A673 (cell line): ENCODE measurements around the genes POM121 and MLXIPL.

DNA sequence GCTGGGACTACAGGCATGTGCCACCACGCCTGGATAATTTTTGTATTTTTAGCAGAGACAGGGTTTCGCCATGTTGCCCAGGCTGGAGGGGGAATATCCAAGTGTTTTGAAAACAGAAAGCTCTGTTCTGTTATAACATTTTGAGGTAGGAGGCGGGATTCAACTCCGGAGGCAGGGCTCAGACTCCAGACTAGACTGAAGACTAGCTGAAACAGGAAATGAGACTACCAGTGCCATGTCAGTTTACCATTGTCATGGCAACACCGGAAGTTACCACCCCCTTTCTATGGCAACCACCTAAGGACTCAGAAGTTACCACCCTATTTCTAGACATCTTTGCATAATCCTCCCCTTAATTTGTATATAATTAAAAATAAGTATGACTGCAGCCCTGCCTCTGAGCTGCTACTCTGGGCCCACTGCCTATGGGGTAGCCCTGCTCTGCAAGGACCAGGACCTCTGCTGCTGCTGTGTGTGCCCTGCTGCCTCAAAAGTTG is 1069.0 kb upstream of the AUTS2 start:
- PRO-cap, result no peak

DNA sequence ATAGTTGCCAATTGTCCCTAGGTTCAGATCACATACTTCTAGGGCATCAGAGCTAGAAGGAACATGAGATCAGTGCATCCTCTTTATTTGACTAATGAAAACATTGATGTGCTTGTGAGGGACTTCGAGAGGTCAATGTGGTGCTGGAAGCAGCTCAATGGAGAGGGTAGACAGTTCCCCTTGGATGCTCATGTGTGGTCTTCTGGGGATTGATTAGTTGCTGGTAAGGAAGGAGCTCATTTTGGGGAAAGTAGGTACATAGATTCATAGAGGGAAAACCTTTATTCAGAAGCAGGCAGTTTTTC is 103.6 kb downstream of the AUTS2 start:
- PRO-cap, result no peak

DNA sequence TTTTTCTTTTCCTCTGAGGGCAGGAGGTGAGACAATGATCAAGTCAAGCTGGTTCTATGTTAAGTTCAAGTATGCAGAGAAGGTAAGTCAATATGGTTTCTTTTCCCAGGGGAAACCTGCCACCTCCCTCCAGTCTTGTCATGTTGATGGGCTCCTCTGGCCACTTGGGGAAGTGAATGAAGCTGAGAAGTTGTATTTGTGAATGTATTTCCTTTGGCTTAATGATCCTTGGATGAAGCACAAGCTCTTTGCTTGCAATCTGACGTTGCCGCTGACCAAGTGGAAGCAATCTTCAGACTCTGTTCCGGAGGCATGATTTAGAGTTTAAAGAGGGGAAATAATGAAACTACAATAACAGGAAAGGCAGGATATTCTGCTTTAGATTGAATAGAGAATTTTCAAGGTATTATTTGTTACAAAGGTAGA is 369.5 kb downstream of the AUTS2 start:
- PRO-cap, result no peak

- PRO-cap, result no peak
These were observed 715.4 kb upstream of the GALNT17 start for GRCh38 chr7:70416561-70416965.

DNA sequence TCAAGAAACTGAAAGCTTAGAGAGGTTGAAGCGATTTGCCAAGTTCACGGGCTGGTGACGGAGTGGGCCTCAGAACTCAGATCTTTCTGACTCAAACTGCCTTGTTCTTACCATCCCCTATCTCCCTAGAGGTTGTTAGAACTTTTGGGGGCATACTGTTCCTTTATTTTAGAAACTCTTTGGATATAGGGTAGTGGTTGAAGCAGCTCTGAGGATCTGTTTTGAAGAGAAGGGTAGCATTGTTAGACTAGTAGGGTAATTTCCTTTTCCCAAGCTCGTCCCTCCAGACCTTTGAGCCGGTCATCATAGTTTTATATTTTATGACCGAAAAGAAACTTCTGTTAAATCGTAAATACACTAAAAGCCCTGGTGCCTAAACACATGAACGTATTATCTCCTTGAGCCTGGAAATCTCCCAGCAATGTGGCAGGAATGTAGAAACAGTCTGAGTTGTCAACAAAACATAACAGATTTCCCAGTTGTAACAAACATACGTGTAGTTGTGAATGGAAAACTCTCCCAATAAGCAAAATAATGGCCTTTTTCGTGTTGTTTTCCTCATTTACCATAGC is 541.6 kb upstream of the GALNT17 start:
- PRO-cap, result no peak

- PRO-cap, result no peak
These were observed 471.9 kb upstream of the GALNT17 start for GRCh38 chr7:70660144-70660382.

DNA sequence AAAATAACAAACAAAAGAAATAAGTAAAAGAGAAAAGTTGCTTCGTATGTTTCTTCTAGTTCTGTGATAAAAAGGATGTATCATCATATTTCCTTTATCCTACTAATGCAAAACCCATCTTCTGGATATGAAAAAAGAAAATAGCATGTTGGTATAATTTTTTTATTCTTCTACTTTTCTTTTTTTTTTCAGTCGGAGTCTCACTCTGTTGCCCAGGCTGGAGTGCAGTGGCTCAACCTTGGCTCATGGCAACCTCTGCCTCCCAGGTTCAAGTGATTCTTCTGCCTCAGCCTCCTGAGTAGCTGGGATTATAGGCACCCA is 14.5 kb upstream of the GALNT17 start:
- PRO-cap, result unidirectional peak, plus-strand start at position 179 of the sequence

DNA sequence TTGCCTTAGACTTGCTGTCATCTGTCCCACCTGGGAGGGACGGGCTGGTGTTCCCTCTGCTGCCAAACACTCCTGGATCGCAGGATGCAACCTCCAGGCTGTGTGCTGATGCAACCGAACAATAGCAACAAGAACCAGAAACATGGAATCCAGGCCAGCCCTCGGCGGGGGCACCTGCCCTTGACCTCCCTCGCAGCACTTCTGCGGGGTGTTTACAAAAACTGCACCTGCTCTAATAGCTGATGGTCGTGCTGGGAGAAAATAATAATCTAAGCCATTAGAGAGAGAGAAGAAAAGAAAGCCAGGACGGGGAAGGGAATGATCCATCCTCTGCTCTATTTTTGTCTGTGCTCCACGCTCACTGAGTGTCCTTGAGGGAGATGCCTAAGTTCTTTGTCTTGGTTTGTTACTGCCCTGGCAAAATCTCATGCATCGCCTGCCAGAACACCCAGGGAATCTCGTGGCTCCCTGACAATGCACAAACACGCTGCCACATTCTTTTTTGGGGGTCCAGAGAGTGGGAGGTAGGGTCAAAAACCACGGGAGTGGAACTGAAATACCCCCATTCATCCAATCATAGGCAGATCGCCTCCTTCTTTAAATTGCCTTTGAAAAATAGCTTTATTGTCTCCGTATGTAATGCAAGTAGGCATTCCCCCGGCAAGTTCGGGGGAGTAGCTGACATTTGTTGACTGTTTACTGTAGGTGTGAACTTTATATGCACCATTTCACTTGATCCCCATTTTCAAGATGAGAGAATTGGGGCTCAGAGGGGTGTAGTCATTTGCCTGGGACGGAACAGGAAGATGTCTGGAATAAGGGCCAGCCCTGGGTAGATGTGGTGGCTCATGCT is 104.8 kb downstream of the GALNT17 start:
- PRO-cap, result no peak

DNA sequence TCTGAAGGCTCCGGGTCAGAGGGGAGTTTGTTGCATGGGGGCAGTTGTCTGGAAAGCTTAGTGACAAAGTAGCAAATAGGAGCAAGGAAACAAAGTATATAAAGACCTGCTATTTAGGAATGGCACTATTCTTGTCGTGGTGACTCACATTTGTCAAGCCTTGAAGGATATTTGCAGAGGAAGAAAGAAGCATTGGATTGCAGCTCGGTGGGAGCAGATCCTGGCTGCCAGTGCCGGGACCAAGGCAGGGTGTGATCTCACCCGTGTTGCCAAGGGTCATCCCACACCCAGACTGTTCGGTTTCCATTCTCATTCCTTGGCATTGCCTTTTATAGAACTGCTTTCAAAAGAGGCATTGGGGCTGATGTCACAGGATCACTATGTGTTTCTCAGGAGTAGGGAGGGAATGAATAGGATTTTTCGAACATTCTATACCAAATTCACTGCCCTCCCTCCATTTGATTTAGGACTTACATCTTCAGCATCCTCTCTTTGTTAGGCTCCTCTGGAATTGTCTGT is 176.2 kb downstream of the GALNT17 start:
- PRO-cap, result no peak

DNA sequence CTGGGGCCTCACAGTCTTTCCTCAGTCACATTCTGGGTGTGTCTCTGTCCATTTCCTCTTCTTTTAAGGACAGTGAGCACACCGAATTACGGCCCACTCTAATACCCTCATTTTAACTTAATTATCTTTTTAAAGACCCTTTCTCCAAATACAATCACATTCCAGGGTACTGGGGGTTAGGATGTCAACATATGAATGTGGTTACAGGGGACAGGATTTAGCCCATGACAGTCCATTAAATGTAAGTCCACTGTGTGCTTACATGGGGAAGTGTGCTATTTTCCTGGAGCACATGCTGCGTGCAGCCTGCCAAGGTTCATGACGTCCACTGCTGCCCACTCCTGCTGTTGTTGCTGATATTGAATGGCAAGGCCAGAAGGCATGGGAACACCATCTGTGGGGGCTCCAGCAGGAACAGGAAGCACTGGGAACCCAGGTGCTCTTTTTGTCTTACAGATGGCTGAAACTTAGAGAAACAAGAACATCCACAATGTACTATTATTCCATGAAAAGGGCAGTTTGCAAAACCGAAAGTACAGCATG is 365.5 kb downstream of the GALNT17 start:
- PRO-cap, result no peak

GRCh38 chr7:72828406-72828605 is 306 bp upstream of the TYW1B start:
- PRO-cap, result bidirectional peak, plus-strand start at chr7:72828472, minus-strand start at chr7:72828182

- PRO-cap, result bidirectional peak, plus-strand start at chr7:72924761, minus-strand start at chr7:72924619; bidirectional peak, plus-strand start at chr7:72925121, minus-strand start at chr7:72924985
These were observed at the start of gene POM121 for GRCh38 chr7:72924336-72925288. TSS of gene POM121 (plus strand) at chr7:72925095.

DNA sequence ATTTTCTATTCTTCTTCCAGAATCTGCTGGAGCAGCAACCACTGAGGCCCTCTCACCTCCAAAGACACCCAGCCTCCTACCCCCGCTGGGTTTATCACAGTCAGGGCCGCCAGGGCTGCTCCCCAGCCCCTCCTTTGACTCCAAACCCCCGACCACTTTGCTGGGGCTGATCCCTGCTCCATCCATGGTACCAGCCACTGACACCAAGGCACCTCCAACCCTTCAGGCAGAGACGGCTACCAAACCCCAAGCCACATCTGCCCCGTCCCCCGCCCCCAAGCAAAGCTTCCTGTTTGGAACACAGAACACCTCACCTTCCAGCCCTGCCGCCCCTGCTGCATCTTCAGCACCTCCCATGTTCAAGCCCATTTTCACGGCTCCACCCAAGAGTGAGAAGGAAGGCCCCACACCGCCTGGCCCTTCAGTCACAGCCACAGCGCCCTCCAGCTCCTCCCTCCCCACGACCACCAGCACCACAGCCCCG is 17.0 kb downstream of the POM121 start:
- PRO-cap, result no peak

- PRO-cap, result no peak
These were observed 72.7 kb downstream of the NSUN5 start for GRCh38 chr7:73235949-73236306.

DNA sequence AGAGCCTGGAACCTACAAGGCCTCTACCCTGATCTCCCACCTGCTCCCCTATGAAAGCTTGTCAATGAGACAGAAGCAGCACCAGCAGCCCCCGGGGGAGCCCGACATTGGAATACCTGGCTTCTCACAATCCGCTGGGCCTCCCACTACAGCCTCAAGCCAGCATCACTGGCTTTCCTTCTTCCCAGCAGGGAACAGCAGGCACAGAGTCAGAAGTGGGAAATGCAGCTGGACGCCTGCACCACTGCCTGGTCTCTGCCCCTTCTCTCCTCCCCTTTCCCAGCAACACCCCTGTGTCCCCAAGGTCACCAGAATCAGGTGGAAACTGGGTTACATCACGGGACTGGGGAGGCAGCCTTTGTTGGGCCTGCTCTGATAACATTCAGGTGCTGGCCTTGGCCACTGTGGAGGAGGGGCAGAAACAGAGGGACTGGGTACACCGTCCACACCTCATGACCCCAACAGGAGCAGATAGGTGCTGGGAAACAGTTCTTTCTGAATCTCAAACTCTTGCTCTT is 2.5 kb downstream of the TRIM50 start:
- PRO-cap, result no peak

- PRO-cap, result no peak
These were observed 2.6 kb downstream of the FZD9 start for GRCh38 chr7:73436110-73436552.

GRCh38 chr7:73441286-73442159 is 7.9 kb downstream of the FZD9 start:
- PRO-cap, result no peak

DNA sequence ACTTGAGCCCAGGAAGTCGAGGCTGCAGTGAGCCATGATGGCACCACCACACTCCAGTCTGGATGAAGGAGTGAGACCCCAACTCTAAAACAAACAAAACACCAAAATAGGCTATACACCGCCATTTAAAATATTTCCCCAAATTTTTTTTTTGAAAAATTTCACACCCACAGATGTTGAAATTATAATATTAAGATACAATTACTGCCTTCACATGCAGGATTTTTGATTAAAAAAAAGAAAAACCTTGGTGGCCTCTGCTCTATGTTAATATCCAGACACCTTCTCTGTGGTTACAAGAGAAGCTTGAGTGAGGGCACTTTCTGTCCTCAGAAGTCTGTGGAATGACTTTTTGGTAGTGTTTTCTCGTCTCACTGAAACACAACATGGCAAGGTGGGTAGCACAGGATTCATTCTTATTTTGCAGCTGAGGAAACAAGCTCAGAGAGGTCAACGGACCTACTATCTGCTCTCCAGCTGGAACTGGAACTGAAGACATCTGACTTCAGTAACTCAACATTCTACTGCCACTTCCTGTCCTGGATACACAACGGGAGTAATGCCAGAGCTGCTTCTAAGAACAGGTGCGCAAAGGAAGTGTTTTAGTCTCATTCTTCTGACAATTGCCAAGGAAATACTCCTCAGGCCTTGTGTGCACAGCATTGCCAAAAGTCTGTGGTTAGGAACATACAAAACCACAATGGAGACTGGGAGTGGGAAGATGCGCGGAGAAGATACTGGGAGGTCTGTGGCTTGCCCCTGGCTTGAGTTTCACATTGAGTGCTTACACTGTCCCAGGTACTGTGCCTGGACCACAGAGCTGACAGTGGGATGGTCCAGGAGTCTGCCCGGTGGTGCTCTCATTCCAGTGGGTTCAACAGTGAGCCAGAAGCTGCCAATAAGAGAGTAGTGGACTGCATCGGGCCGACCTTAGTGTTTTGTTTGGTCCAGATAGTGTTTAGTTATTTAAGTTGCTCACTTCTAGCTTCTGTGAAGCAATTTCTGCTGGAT is 10.2 kb upstream of the BCL7B start:
- PRO-cap, result no peak

DNA sequence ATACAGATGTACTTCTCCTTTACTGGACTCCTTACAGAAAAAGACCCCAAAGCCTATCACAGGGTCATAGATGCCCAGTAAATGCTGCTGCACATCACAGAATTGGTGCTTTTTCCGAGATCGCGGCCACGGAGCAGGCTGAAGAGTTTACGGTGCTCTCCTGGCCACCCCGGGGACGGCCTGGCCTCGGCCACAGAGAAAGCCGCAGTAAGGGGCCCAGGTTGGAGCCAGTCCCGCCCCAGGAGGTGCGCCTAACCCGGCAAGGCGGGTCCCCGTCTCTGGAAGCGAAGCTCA is 442 bp downstream of the TBL2 start:
- PRO-cap, result no peak

DNA sequence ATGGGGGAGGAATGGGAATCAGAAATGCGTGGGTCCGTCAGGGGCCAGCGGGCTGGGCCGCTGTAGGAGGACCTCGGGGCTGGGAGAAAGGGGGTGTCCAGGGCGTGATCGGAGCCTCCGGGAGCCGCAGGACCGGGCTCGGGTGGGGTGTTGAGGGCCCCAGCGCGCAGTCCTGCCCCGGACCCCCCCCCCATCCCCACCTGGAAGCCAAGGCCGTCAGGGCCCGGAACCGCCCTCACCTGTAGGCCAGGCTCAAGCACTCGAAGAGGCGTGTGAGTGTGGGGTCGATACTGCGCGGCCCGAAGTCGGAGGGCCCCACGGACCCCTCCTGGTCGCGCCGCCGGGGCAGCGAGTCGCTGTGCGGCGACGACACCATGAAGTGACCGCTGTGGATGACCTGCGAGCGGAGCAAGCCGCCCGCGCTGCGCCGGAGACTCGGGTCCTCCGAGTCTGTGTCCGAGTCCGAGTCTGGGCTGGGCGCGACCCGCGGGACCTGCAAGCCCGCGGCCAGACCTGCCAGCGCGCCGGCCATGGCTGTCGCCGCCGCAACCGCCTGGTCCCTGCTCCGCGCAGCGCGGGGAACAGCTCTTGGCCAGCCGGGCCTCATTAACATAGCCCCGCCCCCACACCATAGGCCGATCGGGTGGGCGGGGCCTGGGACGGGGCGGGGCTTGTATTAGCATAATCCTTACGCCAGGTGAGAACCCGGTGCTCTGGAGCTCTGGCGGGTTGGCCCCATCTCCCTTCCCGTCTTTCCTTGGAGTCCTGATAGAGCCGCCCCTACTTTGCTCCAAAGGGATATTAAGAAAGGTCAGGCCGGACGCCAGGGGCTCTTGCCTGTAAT is at the start of gene MLXIPL:
Gene MLXIPL, minus strand, starts transcription at position 562 of the 844 bp plus-strand sequence.
- PRO-cap, result unidirectional peak, minus-strand start at position 562 of the sequence